ENCODE results near the gene CENPP.

GRCh38 chr9:91410231-91411062 is 13.2 kb downstream of the NFIL3 start:
- PRO-cap = no peak
CAGE:
- cytosol, long polyA minus RNA = no peak
- cytosol, long polyA plus RNA = no peak
- long polyA plus RNA = no peak
- nucleus, long polyA minus RNA = no peak
- nucleus, long polyA plus RNA = no peak

- PRO-cap = no peak
CAGE:
- cytosol, long polyA minus RNA = no peak
- cytosol, long polyA plus RNA = no peak
- long polyA plus RNA = no peak
- nucleus, long polyA minus RNA = no peak
- nucleus, long polyA plus RNA = no peak
These were observed 71.8 kb upstream of the NFIL3 start for GRCh38 chr9:91495415-91495796.

DNA sequence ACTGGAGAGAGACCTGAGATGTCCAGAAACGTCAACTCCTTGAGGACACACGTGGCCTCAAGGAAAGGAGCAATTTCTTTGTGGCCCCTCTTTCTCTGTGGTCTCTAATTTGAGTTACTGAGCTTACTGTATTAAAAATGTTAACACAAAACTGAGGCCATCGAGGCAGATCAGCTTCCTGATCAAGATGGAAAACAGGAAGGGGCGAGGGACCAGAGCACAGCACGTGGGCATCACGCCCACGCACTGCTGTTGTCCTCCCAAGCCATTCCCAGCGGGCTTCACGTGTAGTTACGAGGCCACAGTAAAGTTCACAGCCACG is 149.6 kb downstream of the ROR2 start:
- PRO-cap = no peak
CAGE:
- cytosol, long polyA minus RNA = no peak
- cytosol, long polyA plus RNA = no peak
- long polyA plus RNA = no peak
- nucleus, long polyA minus RNA = no peak
- nucleus, long polyA plus RNA = no peak

GRCh38 chr9:91852892-91853350 is 97.1 kb downstream of the ROR2 start:
- PRO-cap = no peak
CAGE:
- cytosol, long polyA minus RNA = no peak
- cytosol, long polyA plus RNA = no peak
- long polyA plus RNA = no peak
- nucleus, long polyA minus RNA = no peak
- nucleus, long polyA plus RNA = no peak

GRCh38 chr9:91857307-91857880 is 92.6 kb downstream of the ROR2 start:
- PRO-cap = no peak
CAGE:
- cytosol, long polyA minus RNA = no peak
- cytosol, long polyA plus RNA = no peak
- long polyA plus RNA = no peak
- nucleus, long polyA minus RNA = no peak
- nucleus, long polyA plus RNA = no peak

- PRO-cap = no peak
CAGE:
- cytosol, long polyA minus RNA = no peak
- cytosol, long polyA plus RNA = no peak
- long polyA plus RNA = no peak
- nucleus, long polyA minus RNA = no peak
- nucleus, long polyA plus RNA = no peak
These were observed 32.7 kb upstream of the SPTLC1 start for GRCh38 chr9:92147870-92148355.

- PRO-cap = bidirectional peak, plus-strand start at chr9:92325961, minus-strand start at chr9:92325898
CAGE:
- cytosol, long polyA minus RNA = start-site peak on the plus strand at chr9:92325935-92325956, 24 reads
- cytosol, long polyA plus RNA = no peak
- long polyA plus RNA = start-site peak on the plus strand at chr9:92325909-92325956, 134 and 156 reads in 2 replicates
- nucleus, long polyA minus RNA = start-site peak on the plus strand at chr9:92325917-92325988, 357 reads; start-site peak on the plus strand at chr9:92326054-92326085, 23 reads
- nucleus, long polyA plus RNA = no peak
These were observed at the start of gene CENPP for GRCh38 chr9:92325758-92326458. Gene CENPP, plus strand, starts transcription at chr9:92325953.

DNA sequence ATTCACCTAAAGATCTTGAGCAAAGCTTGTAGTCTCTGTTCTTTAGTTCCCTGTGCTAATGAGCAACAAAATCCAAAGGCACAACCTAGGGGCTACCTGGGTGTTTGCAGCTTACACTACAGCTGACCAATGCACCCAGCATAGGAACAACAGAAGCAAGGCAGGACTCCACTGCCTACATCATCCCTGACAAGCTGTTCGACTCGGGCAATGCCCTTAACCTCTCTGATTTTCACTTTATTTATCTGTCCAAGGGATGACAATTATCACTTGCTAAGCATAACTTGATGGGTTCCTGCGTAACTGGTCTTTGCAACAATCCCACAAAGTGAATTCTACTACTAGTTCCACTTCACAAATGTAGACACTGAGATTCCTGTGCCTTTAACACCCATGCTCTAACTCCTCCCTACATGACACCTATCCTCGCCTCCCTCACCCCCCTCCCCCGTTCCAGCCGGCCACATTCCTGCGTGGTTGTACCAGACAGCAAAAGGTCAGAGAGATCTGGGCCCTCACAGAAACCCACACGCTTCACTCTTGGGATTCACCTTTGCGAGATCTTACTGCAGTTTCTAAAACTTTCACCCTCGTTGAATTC is 1.1 kb downstream of the IPPK start:
- PRO-cap = unidirectional peak, plus-strand start at position 500 of the sequence
CAGE:
- cytosol, long polyA minus RNA = no peak
- cytosol, long polyA plus RNA = no peak
- long polyA plus RNA = no peak
- nucleus, long polyA minus RNA = start-site peak on the plus strand centred at position 491 of the sequence, 19 bp wide, 27 reads
- nucleus, long polyA plus RNA = no peak

GRCh38 chr9:92722569-92723694 is 41.7 kb downstream of the BICD2 start:
- PRO-cap = no peak
CAGE:
- cytosol, long polyA minus RNA = no peak
- cytosol, long polyA plus RNA = no peak
- long polyA plus RNA = no peak
- nucleus, long polyA minus RNA = no peak
- nucleus, long polyA plus RNA = no peak

- PRO-cap = no peak
CAGE:
- cytosol, long polyA minus RNA = no peak
- cytosol, long polyA plus RNA = no peak
- long polyA plus RNA = no peak
- nucleus, long polyA minus RNA = no peak
- nucleus, long polyA plus RNA = no peak
These were observed 4.6 kb upstream of the BICD2 start for GRCh38 chr9:92769335-92769607.

- PRO-cap = no peak
CAGE:
- cytosol, long polyA minus RNA = no peak
- cytosol, long polyA plus RNA = no peak
- long polyA plus RNA = no peak
- nucleus, long polyA minus RNA = no peak
- nucleus, long polyA plus RNA = no peak
These were observed 14.6 kb downstream of the FGD3 start for GRCh38 chr9:92961833-92962322.

GRCh38 chr9:92964803-92965080 is 17.4 kb downstream of the FGD3 start:
- PRO-cap = no peak
CAGE:
- cytosol, long polyA minus RNA = no peak
- cytosol, long polyA plus RNA = no peak
- long polyA plus RNA = no peak
- nucleus, long polyA minus RNA = no peak
- nucleus, long polyA plus RNA = no peak

GRCh38 chr9:93003263-93004592 is 54.8 kb upstream of the SUSD3 start:
- PRO-cap = no peak
CAGE:
- cytosol, long polyA minus RNA = no peak
- cytosol, long polyA plus RNA = no peak
- long polyA plus RNA = no peak
- nucleus, long polyA minus RNA = no peak
- nucleus, long polyA plus RNA = no peak

GRCh38 chr9:93029651-93030185 is 28.8 kb upstream of the SUSD3 start:
- PRO-cap = no peak
CAGE:
- cytosol, long polyA minus RNA = no peak
- cytosol, long polyA plus RNA = no peak
- long polyA plus RNA = no peak
- nucleus, long polyA minus RNA = no peak
- nucleus, long polyA plus RNA = no peak

DNA sequence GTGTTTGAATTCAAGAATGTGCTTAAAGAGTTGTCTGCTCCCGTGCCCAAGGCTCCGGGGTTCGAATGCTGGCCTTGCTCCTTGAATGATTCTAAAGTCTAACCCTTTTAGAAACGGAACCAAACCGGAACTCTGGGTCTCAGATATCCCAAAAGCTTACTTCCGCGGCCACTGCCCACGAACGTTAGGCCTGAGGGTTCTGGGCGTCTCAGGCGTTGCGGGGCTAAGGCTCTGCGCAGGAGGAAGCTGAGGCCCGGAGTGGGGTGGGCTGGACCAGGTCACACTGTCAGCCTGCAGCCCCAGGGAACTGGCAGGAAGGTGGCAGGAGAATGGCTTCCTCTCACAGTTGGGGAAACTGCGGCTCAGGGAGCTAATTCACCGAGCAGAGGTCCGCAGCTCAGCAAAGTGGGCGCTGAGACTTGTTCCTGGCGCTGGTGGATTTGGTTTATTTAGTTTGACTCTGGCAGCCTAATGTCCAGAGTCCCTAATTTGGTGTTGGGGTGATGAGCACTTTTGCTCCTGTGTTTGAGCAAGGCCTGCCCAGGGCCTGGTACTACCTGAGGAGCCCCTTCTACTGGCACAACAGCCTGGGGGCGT is 1.0 kb downstream of the SUSD3 start:
- PRO-cap = no peak
CAGE:
- cytosol, long polyA minus RNA = no peak
- cytosol, long polyA plus RNA = no peak
- long polyA plus RNA = no peak
- nucleus, long polyA minus RNA = no peak
- nucleus, long polyA plus RNA = no peak

GRCh38 chr9:93086561-93087088 is 9.4 kb upstream of the CARD19 start:
- PRO-cap = no peak
CAGE:
- cytosol, long polyA minus RNA = no peak
- cytosol, long polyA plus RNA = no peak
- long polyA plus RNA = no peak
- nucleus, long polyA minus RNA = no peak
- nucleus, long polyA plus RNA = no peak

- PRO-cap = no peak
CAGE:
- cytosol, long polyA minus RNA = no peak
- cytosol, long polyA plus RNA = no peak
- long polyA plus RNA = no peak
- nucleus, long polyA minus RNA = no peak
- nucleus, long polyA plus RNA = no peak
These were observed 11.7 kb downstream of the CARD19 start for GRCh38 chr9:93107339-93108458.

GRCh38 chr9:93130314-93130889 is 3.6 kb downstream of the NINJ1 start:
- PRO-cap = no peak
CAGE:
- cytosol, long polyA minus RNA = no peak
- cytosol, long polyA plus RNA = no peak
- long polyA plus RNA = no peak
- nucleus, long polyA minus RNA = no peak
- nucleus, long polyA plus RNA = no peak

- PRO-cap = no peak
CAGE:
- cytosol, long polyA minus RNA = no peak
- cytosol, long polyA plus RNA = no peak
- long polyA plus RNA = no peak
- nucleus, long polyA minus RNA = no peak
- nucleus, long polyA plus RNA = no peak
These were observed 98.1 kb downstream of the WNK2 start for GRCh38 chr9:93281911-93282494.

- PRO-cap = no peak
CAGE:
- cytosol, long polyA minus RNA = no peak
- cytosol, long polyA plus RNA = no peak
- long polyA plus RNA = no peak
- nucleus, long polyA minus RNA = no peak
- nucleus, long polyA plus RNA = no peak
These were observed 115.5 kb downstream of the WNK2 start for GRCh38 chr9:93299410-93299884.

All from endothelial cell of umbilical vein (primary cell).